HepG2 (cell line): ENCODE data around the gene ALK.

GRCh38 chr2:29921110-29921960 is at the start of gene ALK:
TSS of gene ALK (minus strand) at chr2:29921586.
- RRBS, 2 experiments, result 40 to 41% methylated on average over 13 of the region's 69 CpGs
CAGE:
- cytosol, long polyA minus RNA, result no peak
- cytosol, long polyA plus RNA, result no peak
- long polyA plus RNA, result no peak
- nucleus, long polyA minus RNA, result no peak
- nucleus, long polyA plus RNA, result no peak

GRCh38 chr2:30225015-30225901 is 6.1 kb upstream of the LBH start:
- RRBS, 2 experiments, result no CpG with 5 or more reads among the region's 11 CpGs
CAGE:
- cytosol, long polyA minus RNA, result no peak
- cytosol, long polyA plus RNA, result no peak
- long polyA plus RNA, result no peak
- nucleus, long polyA minus RNA, result no peak
- nucleus, long polyA plus RNA, result no peak

- RRBS, 2 experiments, result no CpG with 5 or more reads among the region's 8 CpGs
CAGE:
- cytosol, long polyA minus RNA, result no peak
- cytosol, long polyA plus RNA, result no peak
- long polyA plus RNA, result no peak
- nucleus, long polyA minus RNA, result no peak
- nucleus, long polyA plus RNA, result no peak
Observed at GRCh38 chr2:30373783-30374279, 73.2 kb upstream of the LCLAT1 start.

DNA sequence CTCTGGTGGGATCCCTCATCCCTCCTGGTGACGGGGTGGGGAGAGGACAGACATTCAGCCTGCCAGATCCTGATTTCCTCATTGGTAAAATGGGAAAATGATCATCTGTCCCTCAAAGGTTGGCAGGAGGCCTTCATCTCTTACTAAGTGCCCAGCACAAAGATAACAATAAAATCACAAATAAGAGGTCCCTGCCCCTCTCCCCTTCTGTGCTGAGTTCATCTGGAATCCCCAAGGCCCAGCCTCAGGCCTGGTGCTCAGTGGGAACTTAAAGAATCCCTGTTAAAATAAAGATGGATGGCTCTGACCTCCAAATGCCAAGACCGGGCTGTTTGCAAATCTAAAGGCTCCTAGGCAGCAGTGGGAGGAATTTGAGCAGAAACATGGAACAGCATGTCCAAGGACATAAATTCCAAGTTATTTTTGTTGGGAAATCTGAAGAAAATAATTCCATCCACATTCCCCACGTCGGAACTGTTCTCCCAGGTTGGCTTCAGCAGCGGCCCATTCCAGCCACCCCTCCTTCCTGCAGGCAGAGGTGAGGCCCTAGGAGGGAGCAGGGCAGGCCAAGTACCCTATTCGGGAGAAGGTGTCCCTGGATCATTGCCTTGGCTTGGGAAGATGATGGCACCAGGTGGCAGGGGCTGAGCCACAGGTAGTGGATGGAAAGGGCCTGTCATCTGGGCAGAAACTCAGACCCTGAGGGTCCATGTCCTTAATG is 117.2 kb downstream of the CAPN13 start:
- RRBS, 2 experiments, result no CpG with 5 or more reads among the region's 6 CpGs
CAGE:
- cytosol, long polyA minus RNA, result no peak
- cytosol, long polyA plus RNA, result no peak
- long polyA plus RNA, result no peak
- nucleus, long polyA minus RNA, result no peak
- nucleus, long polyA plus RNA, result no peak

- RRBS, 2 experiments, result no CpG with 5 or more reads among the region's 3 CpGs
CAGE:
- cytosol, long polyA minus RNA, result no peak
- cytosol, long polyA plus RNA, result no peak
- long polyA plus RNA, result no peak
- nucleus, long polyA minus RNA, result no peak
- nucleus, long polyA plus RNA, result no peak
Observed at GRCh38 chr2:31174453-31174775, 36.2 kb upstream of the GALNT14 start.

GRCh38 chr2:31218824-31219552 is 1.7 kb upstream of the CAPN14 start:
- RRBS, 2 experiments, result no CpG with 5 or more reads among the region's 10 CpGs
CAGE:
- cytosol, long polyA minus RNA, result no peak
- cytosol, long polyA plus RNA, result no peak
- long polyA plus RNA, result no peak
- nucleus, long polyA minus RNA, result no peak
- nucleus, long polyA plus RNA, result no peak

DNA sequence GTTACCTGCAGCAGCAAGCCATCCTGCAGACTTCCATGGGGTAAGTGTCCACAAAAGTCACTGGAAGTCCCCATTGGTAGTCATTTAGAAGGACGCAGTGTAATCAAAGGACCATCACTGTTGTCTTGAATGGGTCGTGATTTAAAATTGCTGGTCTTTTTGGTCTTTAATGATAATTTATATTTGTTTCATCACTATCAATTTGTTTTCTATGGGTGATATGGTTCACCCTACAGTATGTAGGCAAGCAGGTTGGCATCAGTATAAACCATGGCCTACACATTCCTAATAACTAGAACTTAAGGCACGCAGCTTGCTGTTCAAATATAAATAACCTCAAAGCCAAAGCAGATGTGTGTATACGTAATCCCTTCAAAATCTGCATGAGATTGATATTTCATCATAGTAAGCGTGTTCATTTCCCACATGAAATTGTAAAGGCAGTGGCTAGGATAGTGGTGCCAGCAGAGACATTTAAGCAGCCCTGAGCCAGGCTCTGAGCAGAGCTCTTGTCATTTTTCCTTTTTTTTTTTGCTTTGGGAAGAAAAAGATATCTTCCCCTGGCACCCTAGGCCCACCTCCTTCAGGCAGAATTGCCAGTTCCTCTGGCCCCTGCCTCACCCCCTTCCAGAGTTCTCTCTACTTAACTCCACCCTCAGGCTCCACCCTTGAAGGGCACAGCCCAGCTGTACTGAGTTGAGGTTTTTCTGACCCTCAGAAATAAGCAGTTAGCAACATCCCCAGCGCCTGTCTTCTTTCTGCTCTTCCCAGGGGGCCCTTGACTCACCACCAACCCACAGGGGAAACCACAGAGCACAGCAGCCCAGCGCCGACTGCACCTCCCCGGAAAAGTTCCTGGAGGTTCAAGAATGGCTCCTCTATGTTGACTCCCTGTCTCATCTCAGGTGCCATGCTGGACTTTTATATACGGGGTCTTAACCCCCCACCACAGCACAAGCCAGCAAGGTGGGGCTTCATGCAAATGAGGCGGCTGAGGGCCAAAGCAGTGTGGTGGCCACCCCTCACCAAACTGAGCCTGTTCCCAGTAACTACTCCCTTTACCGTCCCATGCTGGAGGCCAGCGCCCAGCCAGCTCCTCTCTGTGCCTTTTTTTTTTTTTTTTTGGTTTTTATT is 84.5 kb downstream of the EHD3 start:
- RRBS, 2 experiments, result no CpG with 5 or more reads among the region's 13 CpGs
CAGE:
- cytosol, long polyA minus RNA, result no peak
- cytosol, long polyA plus RNA, result no peak
- long polyA plus RNA, result no peak
- nucleus, long polyA minus RNA, result no peak
- nucleus, long polyA plus RNA, result no peak

DNA sequence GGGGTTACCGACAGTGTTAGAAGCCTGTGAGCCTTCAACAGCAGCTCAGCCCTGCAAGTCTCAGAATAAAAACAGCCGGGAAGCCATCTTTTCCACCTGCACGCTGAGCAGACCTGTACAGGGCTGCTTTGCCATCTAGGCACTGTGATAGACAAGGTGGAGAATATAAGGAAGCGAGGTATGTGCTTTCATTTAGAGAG is 49.1 kb downstream of the XDH start:
- RRBS, 2 experiments, result 34 to 40% methylated on average over 2 of the region's 4 CpGs
CAGE:
- cytosol, long polyA minus RNA, result no peak
- cytosol, long polyA plus RNA, result no peak
- long polyA plus RNA, result no peak
- nucleus, long polyA minus RNA, result no peak
- nucleus, long polyA plus RNA, result no peak

DNA sequence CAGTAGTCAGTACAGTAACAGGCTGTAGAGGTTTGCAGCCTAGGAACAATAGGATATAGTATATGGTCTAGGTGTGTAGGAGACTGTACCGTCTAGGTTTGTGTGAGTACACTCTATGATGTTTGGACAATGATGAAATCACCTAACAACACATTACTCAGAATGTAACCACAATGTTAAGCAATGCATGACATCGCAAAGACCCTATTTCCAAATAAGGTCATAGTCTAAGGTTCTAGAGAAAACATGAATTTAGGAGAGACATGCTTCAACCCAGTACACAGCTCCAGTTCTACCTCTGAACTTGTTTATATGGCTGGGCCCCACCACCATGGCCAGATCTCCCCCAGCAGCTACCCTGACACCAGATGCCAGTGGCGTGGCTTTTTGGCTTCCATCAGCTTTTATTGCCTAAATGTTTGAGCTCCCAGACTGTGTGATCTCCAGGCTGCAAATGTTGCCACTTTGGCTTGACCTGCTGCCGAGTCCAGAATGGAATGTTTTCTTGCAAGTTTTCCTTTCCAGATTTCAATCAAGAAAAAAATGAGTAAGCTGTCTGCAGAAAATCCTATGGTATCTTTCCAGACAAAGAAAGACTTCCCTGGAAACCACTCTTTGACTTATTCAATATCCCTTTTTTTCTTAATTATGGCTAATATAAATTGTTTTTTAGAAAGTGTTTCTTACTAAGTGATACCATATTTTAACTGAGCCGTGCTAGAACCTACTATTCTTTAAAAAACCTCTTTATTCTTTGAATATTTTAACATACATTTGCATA is 21.8 kb downstream of the SRD5A2 start:
- RRBS, 2 experiments, result no CpG with 5 or more reads among the region's 5 CpGs
CAGE:
- cytosol, long polyA minus RNA, result no peak
- cytosol, long polyA plus RNA, result no peak
- long polyA plus RNA, result no peak
- nucleus, long polyA minus RNA, result no peak
- nucleus, long polyA plus RNA, result no peak

DNA sequence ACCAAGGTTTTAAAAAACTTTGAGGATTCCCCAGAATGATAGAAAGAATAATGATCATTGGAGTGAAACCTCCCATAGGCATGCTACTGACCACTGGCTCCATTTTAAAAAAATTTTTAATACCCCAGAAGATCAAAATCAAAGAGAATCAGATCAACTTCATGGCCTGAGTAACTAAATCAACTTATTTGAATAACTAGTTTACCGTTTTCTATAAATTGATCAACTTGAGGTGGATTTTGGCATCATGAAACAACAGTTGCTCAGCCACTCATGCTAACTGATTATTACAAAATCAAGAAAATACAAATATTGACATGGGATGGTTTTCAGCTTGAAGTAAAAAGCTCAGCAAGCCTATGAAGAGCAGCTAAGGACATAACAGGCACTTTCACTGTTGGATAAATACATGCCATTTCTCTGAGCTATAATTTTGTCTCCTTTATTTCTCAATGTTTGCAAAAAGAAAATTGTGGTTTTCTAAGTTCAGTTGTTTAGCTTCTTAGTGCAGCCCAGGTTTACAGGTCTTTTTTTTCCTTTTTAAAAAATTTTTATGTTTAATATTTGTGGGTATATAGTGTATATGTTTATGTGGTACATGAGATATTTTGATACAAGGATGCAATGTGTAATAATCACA is 18.9 kb downstream of the SRD5A2 start:
- RRBS, 2 experiments, result no CpG with 5 or more reads among the region's 1 CpG
CAGE:
- cytosol, long polyA minus RNA, result no peak
- cytosol, long polyA plus RNA, result no peak
- long polyA plus RNA, result no peak
- nucleus, long polyA minus RNA, result no peak
- nucleus, long polyA plus RNA, result no peak

DNA sequence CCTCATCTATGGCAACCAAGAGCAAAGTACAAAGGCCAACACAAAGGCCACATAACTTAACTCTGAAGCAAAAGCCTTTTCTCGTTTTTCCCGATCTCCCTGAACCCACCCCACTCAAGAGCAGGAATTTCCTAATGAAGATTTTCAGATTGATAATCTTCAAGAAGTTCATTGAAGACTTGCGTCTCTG is 127.4 kb upstream of the SRD5A2 start:
- RRBS, 2 experiments, result no CpG with 5 or more reads among the region's 3 CpGs
CAGE:
- cytosol, long polyA minus RNA, result no peak
- cytosol, long polyA plus RNA, result no peak
- long polyA plus RNA, result no peak
- nucleus, long polyA minus RNA, result no peak
- nucleus, long polyA plus RNA, result no peak

GRCh38 chr2:31879026-31880070 is 131.5 kb downstream of the MEMO1 start:
- RRBS, 2 experiments, result no CpG with 5 or more reads among the region's 1 CpG
CAGE:
- cytosol, long polyA minus RNA, result no peak
- cytosol, long polyA plus RNA, result no peak
- long polyA plus RNA, result no peak
- nucleus, long polyA minus RNA, result no peak
- nucleus, long polyA plus RNA, result start-site peak on the minus strand at chr2:31879078-31879520, 15 and 13 reads in 2 replicates; start-site peak on the minus strand at chr2:31879775-31880043, 11 and 6 reads in 2 replicates

GRCh38 chr2:31980595-31981067 is 30.2 kb downstream of the MEMO1 start:
- RRBS, 2 experiments, result no CpG with 5 or more reads among the region's 6 CpGs
CAGE:
- cytosol, long polyA minus RNA, result no peak
- cytosol, long polyA plus RNA, result no peak
- long polyA plus RNA, result no peak
- nucleus, long polyA minus RNA, result no peak
- nucleus, long polyA plus RNA, result no peak

GRCh38 chr2:32357559-32358333 is 923 bp downstream of the BIRC6 start:
- RRBS, 2 experiments, result 2% methylated on average over 14 of the region's 48 CpGs
CAGE:
- cytosol, long polyA minus RNA, result no peak
- cytosol, long polyA plus RNA, result no peak
- long polyA plus RNA, result no peak
- nucleus, long polyA minus RNA, result no peak
- nucleus, long polyA plus RNA, result no peak

GRCh38 chr2:32428199-32428626 is 71.4 kb downstream of the BIRC6 start:
- RRBS, 2 experiments, result no CpG with 5 or more reads among the region's 4 CpGs
CAGE:
- cytosol, long polyA minus RNA, result no peak
- cytosol, long polyA plus RNA, result no peak
- long polyA plus RNA, result no peak
- nucleus, long polyA minus RNA, result no peak
- nucleus, long polyA plus RNA, result no peak

GRCh38 chr2:32715163-32715765 is 87.4 kb downstream of the TTC27 start:
- RRBS, 2 experiments, result no CpG with 5 or more reads among the region's 3 CpGs
CAGE:
- cytosol, long polyA minus RNA, result no peak
- cytosol, long polyA plus RNA, result no peak
- long polyA plus RNA, result no peak
- nucleus, long polyA minus RNA, result no peak
- nucleus, long polyA plus RNA, result no peak

DNA sequence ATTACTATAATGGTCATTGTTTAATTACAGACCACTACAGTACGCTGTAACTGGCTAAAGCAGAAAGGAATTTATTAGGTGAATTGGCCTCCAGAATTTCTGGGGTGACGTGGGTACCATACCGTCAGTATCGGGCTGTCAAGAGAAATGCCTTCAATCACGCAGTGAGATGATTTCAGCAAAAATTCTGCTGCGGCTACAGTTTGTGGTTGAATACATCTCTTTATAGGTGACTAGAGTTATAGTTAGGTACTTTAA is 128.2 kb downstream of the TTC27 start:
- RRBS, 2 experiments, result no CpG with 5 or more reads among the region's 6 CpGs
CAGE:
- cytosol, long polyA minus RNA, result no peak
- cytosol, long polyA plus RNA, result no peak
- long polyA plus RNA, result no peak
- nucleus, long polyA minus RNA, result no peak
- nucleus, long polyA plus RNA, result no peak

GRCh38 chr2:32926736-32927366 is 19.9 kb upstream of the LTBP1 start:
- RRBS, 2 experiments, result no CpG with 5 or more reads among the region's 4 CpGs
CAGE:
- cytosol, long polyA minus RNA, result no peak
- cytosol, long polyA plus RNA, result no peak
- long polyA plus RNA, result no peak
- nucleus, long polyA minus RNA, result no peak
- nucleus, long polyA plus RNA, result no peak

DNA sequence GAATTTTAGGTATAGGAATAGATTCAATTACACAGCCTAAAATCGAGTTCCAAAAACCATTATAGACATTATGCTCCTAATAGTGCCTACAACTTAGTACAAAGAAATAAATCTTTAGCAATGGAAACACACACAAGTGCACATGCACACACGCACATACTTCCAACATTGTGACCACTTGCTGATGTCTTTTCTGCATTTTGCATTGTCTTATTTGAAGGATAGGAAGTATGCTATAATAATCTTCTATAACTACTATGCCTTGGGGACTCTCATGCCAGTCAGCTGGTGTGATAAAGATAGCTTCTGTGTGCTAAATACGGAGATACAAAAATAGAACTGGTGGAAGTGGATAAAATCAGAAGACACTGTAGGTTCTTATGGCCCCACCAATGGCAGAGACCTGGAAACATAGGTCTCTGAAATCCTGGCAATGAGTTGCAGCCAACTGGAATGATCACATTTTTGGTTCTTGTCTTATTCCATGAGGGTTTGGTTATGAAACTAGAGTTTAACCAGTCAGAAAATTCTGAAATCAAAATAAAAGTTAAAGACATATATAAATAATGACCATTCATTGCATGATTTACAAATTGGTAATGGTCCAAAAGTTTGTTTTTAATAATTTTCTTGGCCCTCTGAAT is 31.5 kb upstream of the RASGRP3 start:
- RRBS, 2 experiments, result no CpG with 5 or more reads among the region's 3 CpGs
CAGE:
- cytosol, long polyA minus RNA, result no peak
- cytosol, long polyA plus RNA, result no peak
- long polyA plus RNA, result no peak
- nucleus, long polyA minus RNA, result no peak
- nucleus, long polyA plus RNA, result no peak

- RRBS, 2 experiments, result no CpG with 5 or more reads among the region's 2 CpGs
CAGE:
- cytosol, long polyA minus RNA, result no peak
- cytosol, long polyA plus RNA, result no peak
- long polyA plus RNA, result no peak
- nucleus, long polyA minus RNA, result no peak
- nucleus, long polyA plus RNA, result no peak
Observed at GRCh38 chr2:33475269-33475688, 1.2 kb upstream of the RASGRP3 start.